ENCODE data around the genes CXCR1 and CYP27A1.

- PRO-cap = no peak
Measured at GRCh38 chr2:217914835-217915484, 87.8 kb downstream of the TNS1 start.

GRCh38 chr2:217917910-217919137 lies 84.5 kb downstream of the TNS1 start:
- PRO-cap = no peak

DNA sequence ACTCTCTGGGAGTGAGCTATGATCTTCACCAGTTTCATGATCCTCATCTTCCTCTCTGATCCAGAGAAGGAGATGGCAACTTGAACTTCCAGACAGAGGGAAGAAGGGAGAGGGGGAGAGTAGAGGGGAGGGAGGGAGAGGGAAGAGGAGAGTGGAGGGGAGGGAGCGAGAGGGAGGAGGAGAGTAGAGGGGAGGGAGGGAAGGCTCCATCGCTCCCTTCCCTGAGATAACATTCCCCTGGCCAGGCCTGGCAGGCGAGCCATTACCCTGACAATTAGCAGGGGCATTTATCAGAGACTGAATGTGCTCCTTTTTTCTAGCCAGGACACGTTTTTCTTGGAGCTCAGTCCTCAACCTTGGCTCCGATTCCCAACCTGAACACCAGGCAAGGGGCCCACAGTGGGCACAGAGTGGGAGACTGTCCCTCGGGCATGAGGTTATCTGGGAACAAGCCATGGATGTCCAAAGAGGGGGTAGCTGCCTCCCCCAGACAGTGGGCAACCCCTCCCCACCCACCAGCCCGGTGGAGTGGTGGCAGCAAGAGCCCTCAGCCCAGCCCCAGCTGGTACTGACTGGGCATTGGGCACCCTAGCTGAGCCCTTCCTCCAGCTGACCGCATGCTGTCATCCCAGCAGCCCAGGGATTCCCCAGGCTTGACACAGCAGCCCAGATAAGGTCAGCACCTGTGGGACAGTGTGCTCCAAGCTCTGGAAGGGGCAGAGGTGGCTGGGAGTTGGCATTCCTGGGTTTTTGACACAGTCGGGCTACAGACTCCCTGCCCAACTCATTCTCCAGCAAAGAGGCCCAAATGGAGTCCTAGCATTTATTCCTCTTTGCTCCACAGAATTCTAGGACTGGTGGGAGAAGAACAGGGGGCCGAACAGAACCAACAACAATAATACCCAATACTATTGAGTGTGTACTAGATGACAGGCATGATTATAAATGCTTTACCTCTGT lies 81.7 kb downstream of the TNS1 start:
- PRO-cap = no peak

- PRO-cap = no peak
Measured at GRCh38 chr2:217930232-217931090, 72.3 kb downstream of the TNS1 start.

DNA sequence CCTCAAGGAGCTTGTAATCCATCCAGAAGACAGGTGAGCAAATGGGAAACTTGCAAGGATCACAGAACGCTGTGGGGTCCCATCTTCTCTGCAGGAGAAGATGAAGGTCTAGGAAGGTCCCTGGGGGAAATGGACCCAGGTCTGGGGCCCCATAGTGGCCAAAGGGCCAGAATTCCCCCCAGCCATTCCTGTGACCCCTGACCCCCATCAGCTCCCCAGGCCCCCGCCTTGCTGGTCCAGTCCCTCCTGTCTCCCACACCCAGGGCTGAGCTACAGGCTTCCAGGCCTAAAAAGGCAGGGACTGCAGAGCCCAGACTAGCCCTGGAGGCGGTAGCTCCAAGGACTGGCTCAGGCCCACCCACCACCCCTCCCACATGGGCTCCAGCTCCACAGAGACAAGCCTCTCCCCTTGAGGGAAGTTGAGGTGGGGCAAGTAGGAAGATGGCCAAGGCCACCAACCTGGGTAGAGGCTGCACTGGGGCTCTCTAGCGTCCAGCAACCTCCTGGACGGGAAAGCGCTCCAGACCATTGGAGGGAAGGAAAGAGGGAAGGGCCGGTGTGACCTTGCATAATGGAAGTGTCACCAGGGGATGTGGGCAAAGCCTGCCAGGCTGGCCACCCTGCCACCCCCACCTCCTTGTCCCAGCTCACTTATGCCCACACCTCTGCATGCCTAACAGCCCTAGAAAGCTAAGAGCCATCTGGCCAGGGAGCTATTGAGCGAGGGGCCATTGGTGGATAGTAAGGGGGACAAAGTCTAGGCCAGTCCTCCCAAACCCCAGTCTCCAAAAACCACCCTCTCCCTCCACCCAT lies 63.1 kb downstream of the TNS1 start:
- PRO-cap = no peak

GRCh38 chr2:217956848-217957666 lies 45.7 kb downstream of the TNS1 start:
- PRO-cap = no peak

DNA sequence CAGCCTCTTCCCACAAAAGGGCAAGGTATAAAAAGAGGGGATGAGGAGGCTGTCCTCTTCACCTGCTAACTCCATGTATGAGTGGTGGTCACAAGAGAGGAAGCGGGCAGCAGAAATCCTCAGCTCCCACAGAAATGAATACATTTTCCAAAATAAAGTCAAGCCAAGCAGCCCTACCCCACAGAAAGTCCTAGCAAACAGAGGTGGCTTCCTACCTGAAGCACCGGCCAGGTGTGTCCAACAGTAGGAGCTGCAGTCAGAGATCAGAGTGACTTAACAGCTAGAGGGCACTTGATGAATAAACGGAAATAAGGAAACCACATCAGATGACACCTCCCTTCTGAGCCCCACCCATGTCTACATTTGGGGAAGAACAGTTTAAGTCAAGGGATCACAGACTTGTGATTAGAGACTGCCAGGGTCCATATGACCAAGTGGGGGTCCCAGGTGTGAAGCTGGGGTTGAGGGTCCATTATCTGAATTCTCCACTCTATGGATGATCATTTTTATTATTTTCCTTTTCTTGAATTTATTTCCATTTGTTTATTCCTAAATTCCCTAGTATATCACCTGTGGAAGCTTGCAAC lies at the start of gene CXCR1:
TSS of gene CXCR1 (minus strand) at position 270 of the 587 bp plus-strand sequence.
- PRO-cap = no peak

- PRO-cap = no peak
Measured at GRCh38 chr2:218180552-218181076, 13.9 kb upstream of the CXCR1 start.

- PRO-cap = unidirectional peak, minus-strand start at chr2:218219452
Measured at GRCh38 chr2:218219293-218219544, 2.2 kb downstream of the ARPC2 start.

DNA sequence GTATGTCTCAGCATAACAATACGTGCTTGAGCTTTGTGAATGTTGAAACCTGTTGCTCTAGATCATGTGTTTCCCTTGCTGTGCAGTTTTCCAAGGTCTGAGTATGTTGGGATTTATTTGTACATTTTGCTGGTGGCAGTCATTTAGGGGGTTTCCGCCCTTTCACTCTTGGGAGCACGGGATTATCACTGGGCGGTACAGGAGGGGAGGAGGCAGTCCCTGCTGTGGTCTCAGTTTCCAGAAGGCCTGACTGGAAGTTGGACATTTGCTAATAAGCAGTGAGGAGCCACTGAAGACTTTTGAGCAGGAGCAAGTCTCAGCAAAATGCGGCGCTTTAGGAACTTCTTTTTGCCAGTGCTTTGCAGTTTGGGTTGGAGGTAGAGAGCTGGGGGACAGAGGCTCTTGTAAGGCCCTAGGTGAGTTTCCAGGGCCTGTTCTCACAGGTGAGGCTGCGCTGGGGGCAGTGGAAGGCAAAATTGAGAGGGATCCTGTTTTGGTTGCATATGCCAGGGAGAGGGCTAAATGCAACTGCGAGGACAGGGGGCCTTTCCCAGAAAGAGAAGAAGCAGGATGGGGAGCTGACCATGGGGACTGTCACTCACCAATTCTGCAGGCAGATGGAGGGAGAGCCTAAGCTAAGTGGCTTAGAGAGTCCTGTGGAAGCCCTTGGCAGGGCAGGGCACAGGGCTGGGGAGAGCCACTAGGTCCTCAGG lies 24.7 kb upstream of the CATIP start:
- PRO-cap = no peak

- PRO-cap = no peak
Measured at GRCh38 chr2:218385017-218385509, 3.0 kb downstream of the SLC11A1 start.

GRCh38 chr2:218386604-218387192 lies 4.6 kb downstream of the SLC11A1 start:
- PRO-cap = no peak

DNA sequence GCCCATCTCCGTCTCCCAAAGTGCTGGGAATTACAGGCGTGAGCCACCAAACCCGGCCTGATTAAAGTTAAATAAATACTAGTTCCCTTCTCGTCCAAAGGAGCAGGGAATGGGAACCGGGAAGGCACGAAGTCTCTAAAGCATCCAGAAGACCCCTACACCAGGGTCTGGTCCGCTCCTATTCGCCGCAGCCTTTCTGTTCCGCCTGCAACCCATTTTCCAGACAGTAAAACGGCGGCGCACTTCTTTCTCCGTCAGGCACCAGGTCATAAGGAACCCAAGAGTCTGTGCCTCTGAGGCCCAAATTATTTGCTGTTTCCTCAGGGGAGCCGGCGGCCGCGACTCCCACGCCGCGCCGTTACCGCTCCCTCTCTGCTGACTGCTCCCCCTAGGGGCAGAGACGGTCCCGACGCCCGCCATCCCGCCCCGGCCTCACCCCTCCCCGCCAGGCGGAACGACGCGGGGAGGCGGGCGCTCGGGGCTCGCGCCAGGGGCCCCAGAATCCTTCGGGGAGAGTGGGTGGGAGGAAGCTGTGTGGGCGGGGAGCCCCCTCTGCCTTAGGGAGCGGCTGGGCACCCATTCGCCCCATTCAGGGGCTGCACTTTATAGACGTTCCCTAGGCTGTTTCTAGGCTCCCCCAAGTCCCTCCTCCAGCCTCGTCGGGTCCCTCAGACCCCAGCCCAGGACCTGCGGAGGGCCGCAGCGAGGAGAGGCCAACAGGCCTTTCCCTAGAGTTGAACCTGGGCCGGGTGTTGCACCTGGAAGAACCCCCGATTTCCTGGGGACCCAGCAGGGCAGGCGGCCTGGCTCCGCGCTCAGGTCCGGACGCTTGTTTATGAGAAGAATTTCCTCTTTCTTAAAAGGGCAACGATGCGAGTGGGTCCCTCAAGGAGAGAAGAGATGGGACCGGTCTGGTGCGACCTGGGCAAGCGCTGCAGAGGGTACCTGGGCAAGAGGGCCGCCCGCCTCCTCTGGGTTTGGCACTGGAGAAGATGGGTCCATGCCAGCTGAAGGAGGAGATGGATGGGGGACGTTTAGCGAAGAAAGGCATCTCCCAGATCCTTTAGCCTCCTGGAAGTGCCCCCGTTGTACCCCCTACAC lies 3.6 kb upstream of the CTDSP1 start:
- PRO-cap = bidirectional peak, plus-strand start at position 683 of the sequence, minus-strand start at position 374 of the sequence; bidirectional peak, plus-strand start at position 888 of the sequence, minus-strand start at position 837 of the sequence

DNA sequence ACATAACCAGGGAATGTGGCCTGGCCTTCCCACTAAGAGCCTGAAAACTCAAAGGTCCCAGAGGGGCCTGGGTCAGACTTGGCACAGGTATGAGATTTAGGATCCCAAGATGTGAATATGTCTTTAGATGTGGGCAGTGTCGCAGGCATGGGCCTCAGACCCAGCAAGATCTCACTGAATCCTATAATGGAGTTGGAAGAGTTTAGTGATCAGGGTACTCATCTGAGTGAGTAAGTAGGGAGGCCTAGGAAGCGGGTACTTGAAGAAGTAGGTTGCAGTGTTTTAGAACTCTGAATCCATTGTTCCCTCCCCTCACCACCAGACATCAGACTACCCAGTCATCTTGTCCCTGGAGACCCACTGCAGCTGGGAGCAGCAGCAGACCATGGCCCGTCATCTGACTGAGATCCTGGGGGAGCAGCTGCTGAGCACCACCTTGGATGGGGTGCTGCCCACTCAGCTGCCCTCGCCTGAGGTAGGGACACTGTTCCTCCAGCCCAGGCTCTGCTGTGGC lies 22.7 kb downstream of the PLCD4 start:
- PRO-cap = no peak

GRCh38 chr2:218679048-218679476 lies 7.2 kb downstream of the STK36 start:
- PRO-cap = no peak

- PRO-cap = unidirectional peak, plus-strand start at chr2:218781746; bidirectional peak, plus-strand start at chr2:218782147, minus-strand start at chr2:218782031
Measured at GRCh38 chr2:218781432-218782231, at the start of gene CYP27A1. Gene CYP27A1, plus strand, starts transcription at chr2:218782147.

DNA sequence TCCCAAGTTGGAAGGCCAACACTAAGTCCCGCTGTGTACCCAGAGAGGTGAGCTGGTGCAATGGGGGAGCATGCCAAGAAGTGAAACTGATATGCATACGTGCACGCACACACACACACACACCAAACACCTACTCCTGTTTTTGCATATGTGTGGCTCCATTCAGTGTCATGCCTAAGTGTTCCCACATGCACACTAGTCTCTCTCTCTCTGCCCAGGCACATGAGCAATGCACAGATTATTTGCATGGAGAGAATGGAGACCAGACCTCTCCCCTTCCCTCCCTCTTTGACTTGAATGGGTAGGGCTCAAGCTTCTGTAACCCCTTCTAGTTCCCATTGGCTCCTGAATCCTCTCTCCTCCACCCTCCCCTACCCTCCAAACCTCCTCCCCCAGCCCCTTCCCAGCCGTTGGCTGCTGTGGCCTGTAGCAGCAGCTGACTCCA lies 5.5 kb downstream of the WNT10A start:
- PRO-cap = no peak

DNA sequence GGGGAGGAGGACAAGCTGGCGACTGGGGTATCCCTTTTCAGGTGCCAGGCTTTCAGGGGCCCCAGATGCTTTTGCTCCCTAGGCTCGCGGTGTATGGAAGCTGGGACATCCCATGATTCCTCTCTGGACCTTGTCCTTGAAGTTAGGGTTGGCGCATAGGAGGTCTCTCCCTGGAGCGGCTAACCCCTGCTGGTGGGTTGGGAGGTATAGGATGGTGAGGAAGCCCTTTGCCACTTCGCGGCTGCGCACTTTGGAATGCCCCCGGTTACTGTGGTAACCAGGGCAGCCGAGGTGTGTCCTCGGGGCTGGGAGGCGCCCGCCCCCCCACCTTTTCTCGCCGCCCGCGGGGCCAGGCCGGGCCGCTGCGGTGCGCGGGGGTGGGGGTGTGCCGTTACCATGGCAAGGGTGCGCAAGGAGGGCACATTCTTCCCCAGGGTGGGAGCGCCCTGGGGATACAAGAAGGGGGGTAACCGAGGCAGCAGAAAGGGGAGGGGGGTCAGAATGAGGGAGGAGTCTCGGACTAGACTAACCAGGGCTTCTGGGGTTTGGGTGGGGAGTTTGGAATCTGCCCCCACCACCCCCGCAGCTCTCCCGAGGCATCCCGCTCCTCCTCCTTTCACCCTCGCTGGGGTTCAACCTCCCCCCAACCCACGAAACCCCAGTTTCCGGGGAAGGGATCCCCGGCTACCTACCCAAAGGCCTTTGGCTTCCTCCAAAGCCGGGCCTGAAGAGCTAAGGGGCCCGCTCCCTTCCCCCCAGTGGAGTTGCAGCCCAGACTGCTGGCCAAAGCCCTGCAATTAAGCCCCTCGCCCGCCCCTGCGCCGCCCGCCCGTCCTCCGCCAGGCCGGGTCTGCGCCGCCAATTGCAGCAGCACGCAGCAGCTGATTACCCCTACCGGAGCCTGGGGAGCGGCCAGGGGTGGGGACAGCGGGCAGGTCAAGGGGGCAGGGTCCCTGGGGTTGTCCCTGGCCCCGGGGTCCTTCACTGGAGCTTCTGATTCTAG lies 16.5 kb downstream of the WNT10A start:
- PRO-cap = no peak

DNA sequence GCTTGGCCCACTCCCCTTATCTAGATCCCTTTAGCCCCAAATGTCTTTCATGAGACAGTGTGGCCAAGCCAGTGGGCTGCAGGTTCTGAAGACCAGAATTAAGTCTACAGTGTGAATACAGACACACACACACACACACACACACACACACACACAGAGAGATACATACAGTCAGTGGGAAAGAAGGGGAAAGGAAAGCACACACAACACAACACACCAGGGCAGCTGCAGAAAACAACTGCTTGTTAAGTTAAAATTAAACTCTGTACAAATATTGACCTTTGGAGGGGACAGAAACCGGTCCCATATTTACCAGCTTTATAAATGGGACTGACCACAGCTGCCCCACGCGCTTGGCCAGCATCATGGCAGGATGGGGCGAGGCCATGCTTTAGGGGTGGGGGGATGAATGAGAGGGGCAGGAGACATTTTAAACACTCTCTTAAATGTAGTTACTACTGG lies 49.1 kb downstream of the NHEJ1 start:
- PRO-cap = no peak

GRCh38 chr2:219116677-219117473 lies 43.7 kb downstream of the NHEJ1 start:
- PRO-cap = no peak

All from Calu3 (cell line).